ENCODE data around the genes ZNF296, TRAPPC6A, FOSB and OPA3.

- RRBS: 8% methylated on average over 3 of the region's 9 CpGs
These were observed 1.2 kb downstream of the ZNF296 start for GRCh38 chr19:45075086-45075482.

GRCh38 chr19:45075985-45076871 lies at the start of gene ZNF296:
TSS of gene ZNF296 (minus strand) at chr19:45076478.
- RRBS: 16% methylated on average over 23 of the region's 84 CpGs

DNA sequence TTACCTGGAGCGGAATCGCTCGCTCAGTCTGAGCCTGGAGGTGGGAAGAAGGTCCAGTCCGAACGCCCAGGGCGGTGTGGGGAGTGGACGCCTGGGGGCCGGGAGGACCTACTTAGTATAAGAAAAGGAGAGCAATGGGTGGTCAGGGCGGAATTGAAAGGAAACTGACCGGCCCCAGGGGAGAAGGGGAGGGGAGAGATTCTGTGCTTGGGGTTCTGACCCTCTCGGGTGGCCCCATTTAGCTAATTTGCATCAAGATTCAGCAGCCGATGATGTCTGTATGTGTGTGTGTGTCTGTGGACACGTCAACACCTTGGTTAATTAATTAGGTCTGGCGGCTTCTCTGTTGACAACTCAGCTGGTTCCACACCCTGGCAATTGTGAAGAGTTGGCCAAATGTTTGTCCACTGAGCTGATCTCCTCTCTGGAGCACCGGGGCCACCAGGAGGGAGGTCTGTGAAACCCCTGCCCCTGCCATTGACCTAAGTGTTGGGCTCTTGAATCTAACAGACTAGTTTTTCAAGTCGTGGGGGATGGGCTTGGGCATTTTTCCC lies 595 bp downstream of the GEMIN7 start:
- RRBS: 3% methylated on average over 1 of the region's 16 CpGs

GRCh38 chr19:45099496-45100751 lies 6.9 kb downstream of the PPP1R37 start:
- RRBS: no CpG with 5 or more reads among the region's 38 CpGs

- RRBS: 1% methylated on average over 28 of the region's 66 CpGs
These were observed at the start of gene TRAPPC6A for GRCh38 chr19:45177614-45178699. TSS of gene TRAPPC6A (minus strand) at chr19:45178237.

DNA sequence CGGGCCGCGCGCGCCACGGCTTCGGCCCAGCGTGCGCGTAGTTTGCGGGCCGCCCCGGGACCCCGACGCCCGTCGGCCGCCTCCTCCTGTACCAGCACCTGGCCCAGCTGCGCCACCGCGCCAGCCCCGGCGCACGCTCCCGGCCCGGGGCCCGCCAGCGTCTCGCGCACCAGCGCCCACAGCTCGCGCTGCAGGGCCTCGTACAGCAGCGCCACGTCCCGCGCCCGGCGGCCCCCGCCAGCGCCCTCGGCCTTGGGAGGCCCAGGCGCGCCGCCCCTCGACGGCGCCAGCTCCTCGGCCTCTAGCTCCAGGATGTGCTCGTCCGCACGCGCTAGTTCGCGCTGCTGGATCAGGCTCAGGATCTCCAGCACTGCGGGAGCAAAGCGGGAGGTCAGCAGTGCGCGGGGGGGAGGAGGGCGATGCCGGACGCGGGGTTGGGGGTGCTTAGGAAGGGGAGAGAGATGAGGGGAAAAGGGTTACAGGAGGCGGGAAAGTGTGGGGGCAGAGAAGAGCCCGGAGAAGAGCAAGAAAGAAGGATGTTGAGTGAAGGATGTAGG lies 10.7 kb downstream of the EXOC3L2 start:
- RRBS: 92% methylated on average over 37 of the region's 66 CpGs

- RRBS: no CpG with 5 or more reads among the region's 4 CpGs
These were observed 668 bp upstream of the EXOC3L2 start for GRCh38 chr19:45245918-45246232.

DNA sequence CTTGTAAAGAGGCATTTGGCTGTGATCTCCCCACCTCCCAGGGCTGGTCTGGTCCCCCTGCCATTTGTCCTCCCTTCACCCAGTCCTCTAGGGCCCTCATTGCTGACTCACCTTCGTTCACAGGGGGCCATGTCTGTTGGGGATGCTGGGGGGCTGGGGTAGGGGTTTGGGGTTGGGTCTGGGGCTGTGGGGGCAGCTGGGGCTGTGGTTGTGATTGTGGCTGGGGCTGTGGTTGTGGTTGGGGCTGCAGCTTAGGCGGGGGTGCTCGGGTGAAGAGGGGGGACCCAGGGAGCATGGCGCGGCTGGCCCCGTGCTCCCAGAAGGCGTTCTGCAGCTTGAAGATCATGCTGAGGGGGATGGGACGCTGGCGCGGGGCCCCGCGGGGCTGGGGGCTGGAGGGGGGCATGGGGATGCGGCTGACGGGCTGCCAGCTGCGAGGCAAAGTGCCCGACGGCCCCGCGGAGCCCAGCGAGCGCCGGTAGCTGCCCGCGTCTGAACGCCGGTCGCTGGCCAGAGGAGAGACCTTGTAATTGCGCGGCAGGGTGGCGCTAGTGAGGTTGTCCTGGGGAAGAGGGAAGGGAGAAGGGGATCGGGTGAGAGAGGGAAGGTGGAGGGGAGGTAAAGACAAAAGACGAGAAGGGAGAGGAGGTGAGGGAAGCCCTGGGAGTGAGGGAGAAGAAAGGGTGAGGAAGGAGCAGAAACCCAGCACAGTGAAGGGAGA lies 9.4 kb downstream of the PPP1R13L start:
- RRBS: no CpG with 5 or more reads among the region's 32 CpGs

DNA sequence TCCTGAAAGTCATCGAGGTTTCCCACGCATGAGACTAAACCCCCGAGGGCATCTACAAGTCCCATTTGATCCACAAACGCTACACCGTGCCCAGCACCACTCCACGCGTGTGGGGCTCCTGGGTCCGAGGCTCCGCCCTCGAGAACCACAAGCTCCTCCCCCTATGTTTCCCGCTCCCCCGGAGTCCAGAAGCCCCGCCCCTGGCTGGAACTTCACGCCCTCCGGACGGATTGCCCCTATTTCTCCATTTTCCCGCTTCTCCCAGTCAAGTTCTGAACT lies 563 bp upstream of the POLR1G start:
- RRBS: 2% methylated on average over 4 of the region's 17 CpGs

DNA sequence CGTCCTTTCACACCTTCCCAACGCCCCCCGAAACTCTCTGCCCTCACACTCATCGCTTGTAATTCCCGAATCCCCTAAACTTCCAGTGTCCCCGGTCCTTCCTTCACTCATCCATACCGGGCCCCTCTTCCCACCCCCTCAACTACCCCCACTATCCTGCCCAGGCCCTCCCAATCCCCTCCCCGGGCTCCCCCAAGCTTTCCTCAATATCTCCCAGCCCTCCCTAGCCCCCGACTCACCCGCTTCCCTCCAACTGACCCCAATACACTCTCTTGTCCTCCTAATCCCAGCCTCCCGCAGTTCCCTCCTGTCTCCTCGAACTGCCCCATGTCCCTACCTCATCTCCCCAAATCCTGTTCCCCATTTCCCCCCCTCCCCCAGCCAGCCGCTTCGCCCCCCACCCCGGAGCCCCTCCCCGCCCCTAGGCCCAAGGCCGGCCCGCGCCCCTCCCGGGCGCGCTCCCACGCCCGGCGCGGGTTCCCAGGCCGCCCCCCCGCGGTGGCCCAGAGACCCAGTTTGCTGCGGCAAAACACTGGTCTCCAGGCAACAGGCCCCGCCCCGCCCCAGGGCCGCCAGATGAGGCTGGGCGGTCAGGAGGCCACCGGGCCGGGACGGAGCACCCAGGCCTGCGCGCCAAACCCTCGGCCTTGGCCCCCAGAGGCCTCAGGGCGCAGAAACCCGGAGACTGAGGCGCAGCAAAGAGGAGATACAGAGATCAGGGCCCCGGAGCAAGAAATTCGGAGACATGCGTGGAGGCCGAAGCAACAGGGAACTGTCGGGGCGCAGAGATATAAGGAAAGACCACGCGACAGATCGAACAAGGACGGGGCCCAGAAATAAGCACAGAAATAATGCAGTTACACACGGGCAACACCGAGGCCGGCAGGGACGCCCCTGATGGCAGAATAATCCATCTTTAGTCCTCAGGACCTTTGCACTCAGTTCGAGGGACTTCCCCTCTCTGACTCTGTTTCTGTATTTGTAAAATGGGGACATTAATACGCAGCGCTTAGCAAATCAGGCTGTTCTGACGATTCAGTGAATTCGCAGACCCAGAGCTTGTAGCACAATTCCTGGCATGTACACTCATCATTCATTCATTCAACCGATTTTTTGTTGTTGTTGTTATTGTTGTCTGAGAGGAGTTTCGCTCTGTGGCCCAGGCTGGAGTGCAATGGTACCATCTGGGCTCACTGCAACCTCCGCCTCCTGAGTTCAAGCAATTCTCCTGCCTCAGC lies 20.6 kb upstream of the ERCC1 start:
- RRBS: 7% methylated on average over 16 of the region's 65 CpGs

DNA sequence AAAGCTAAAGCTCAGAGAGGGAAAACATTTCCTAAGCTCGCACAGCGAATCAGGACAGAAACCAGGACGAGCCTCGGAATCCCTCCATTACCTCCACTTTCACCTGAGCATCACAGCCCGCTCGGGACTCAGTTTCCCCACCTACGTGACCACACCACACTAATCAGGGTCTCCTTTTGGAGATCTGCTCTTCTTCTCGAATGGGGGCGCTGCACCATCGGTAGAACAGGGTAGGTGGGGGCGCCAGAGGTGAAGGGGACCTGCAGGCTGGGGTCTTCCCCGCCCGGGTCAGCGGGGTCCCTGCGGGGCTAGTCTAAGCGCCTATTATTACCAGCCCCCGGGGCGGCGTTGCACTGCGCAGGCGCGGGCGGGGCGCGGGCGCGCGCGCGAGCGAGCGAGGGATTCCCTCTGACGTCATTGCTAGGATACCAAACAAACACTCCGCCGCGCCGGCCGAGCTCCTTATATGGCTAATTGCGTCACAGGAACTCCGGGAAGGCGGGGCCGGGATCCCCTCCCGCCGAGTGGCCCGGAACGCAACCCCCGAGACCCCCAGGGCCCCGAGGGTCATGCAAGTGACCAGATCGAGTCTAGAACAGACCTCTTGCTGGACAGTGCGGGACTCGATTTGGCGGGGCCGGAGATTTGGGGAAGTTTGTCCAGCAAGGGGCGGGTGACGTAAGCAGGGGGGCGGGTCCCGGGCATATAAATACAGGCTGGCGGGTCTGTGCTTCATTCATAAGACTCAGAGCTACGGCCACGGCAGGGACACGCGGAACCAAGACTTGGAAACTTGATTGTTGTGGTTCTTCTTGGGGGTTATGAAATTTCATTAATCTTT lies at the start of gene FOSB:
Gene FOSB, plus strand, starts transcription at position 735 of the 841 bp plus-strand sequence.
- RRBS: 2% methylated on average over 27 of the region's 62 CpGs

- RRBS: 100% methylated on average over 3 of the region's 8 CpGs
These were observed 2.9 kb downstream of the FOSB start for GRCh38 chr19:45470819-45471028.

GRCh38 chr19:45473555-45474240 lies 5.9 kb downstream of the FOSB start:
- RRBS: no CpG with 5 or more reads among the region's 16 CpGs

DNA sequence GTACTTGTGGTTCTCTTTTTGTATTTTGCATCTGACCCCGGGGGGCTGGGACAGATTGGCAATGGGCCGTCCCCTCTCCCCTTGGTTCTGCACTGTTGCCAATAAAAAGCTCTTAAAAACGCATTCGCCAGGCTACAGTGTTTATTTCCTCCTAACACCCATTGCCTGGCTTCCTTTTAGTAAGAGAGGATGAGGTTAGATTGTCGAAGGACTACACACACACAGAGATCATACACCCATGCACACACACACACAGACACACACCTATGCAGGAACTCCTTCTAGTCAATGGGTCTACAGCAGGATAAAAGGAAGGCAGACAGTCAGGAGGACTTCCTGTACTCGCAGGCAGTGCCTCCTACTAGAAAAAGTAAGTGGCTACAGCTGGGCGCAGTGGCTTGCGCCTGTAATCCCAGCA lies 7.3 kb downstream of the FOSB start:
- RRBS: no CpG with 5 or more reads among the region's 8 CpGs

DNA sequence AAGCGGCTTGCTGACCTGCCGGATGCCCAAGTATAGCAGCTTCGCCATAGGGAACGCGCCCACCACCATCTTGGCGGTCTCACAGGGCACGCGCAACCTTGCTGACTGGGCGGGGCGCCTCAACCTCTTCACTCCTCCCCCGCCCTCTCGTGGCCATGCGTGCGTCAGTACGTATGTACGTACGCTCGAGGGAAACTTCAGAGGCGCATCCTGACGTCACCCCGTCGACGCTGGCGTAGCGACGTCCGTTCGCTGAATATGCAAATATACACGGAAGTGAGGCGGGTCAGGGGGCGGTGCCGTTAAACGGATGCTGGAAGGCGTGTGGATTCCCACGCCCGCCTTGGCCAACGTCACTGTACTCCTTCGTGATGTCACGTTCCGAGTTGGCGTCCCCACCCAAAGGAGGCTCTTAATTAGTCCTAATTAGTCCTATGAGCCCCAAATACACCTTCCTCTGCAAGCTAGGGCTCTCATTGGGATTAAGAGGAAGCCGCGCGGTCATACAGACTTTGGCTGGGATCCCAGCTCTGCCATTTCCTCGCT lies at the start of gene OPA3:
Gene OPA3, minus strand, starts transcription at position 107 of the 546 bp plus-strand sequence.
- RRBS: 1% methylated on average over 2 of the region's 45 CpGs

DNA sequence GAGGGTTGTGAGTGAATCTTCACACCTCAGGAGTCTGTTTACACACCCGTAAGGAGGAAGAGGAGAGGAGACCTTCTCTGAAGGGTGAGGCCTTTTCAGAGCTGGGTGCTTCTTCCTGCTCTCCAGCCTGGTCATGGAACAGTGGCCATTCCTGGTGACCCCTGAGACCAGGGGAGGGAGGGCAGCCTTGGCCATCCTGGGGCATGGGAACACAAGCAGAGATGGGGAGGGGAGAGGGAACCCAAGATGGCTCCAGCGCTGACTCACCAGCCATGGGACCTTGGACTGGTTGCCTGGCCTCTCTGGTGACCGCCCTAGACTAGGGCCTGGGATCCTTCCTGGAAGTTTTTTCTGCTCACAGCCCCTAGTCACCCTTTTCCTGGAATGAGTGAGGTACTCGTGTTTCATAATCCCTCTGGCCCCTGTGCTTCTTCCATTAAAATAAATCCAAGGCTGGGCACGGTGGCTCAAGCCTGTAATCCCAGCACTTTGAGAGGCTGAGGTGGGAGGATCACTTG lies 3.2 kb upstream of the OPA3 start:
- RRBS: no CpG with 5 or more reads among the region's 5 CpGs

GRCh38 chr19:45779019-45780089 lies 2.9 kb downstream of the DMPK start:
- RRBS: 97% methylated on average over 10 of the region's 55 CpGs

DNA sequence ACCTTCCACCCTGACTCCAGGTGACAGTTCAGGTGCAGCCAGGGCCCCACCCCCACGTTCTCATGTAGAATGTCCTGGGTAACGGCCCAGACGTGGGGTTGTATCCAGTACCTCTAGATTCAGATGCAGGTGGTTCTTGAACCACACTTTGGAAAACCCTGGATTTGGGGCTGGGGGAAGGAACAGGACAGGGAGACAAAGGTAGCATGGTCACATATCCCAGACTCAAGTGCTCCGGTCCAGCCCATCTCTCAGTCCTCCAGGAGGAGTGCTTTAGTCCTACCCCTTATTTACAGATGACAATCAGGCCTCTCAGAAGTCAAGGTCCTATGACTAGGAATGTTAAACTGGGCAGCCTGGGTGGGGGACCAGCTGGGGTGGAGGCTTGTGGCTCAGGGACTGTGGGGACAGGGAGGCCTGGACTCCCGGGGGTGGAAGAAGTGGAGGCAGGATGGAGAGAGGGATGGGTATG lies 2.0 kb downstream of the DMPK start:
- RRBS: 86% methylated on average over 1 of the region's 5 CpGs

GRCh38 chr19:45780684-45781443 lies 1.4 kb downstream of the DMPK start:
- RRBS: 95% methylated on average over 1 of the region's 14 CpGs

DNA sequence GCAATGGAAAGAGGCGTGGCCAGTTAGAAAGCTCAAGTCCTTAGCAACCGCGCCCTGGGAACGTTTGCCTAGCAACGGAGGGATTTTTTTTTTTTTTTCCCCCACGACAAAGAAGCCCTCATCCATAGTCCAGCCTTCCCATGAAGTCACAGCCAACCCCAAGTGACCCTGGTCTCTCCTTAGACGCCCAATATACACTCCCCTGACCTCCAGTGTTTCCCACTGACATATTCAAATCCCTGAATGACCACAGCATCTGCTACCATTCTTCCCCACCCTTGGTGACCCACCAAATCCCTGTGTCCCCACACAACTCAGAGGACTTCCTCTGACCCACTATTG lies 339 bp upstream of the DMWD start:
- RRBS: no CpG with 5 or more reads among the region's 7 CpGs